Placental pericyte (primary cell): Measurements from ENCODE around the gene RHCG.

DNA sequence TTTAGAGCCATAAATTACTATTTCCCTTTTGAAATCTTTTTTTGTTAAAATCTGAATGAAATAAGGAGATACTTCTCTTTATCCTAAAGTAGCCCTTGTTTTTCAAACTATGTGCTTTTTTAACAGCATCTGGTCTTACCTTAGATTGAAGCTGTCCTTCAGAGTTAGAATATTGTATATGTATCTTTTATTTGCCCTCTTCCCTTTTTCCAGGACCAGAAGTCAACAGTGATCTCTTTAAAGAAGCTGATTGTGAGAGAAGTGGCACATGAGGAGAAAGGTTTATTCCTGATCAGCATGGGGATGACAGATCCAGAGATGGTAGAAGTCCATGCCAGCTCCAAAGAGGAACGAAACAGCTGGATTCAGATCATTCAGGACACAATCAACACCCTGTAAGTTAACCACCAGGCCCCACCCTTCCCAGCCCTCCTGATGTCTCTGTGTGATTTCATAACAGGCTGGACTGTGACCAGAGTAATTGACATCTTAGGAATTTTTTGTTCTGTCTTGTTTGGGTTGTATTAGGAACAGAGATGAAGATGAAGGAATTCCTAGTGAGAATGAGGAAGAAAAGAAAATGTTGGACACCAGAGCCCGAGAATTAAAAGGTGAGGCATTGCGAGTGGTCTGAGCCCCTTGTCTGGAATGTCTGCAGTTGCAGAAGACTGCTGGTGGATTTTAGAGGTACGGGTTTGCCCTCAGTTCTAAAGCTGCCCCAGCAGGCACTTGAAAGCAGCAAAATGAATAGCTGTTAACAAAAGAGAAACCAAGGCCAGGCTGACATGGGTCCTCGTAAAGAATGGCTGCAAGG, 67.7 kb downstream of the KLHL25 start:
- CAGE, long polyA plus RNA: no peak

- CAGE, long polyA plus RNA: no peak
Measured at GRCh38 chr15:85743456-85744271, 51.1 kb downstream of the KLHL25 start.

DNA sequence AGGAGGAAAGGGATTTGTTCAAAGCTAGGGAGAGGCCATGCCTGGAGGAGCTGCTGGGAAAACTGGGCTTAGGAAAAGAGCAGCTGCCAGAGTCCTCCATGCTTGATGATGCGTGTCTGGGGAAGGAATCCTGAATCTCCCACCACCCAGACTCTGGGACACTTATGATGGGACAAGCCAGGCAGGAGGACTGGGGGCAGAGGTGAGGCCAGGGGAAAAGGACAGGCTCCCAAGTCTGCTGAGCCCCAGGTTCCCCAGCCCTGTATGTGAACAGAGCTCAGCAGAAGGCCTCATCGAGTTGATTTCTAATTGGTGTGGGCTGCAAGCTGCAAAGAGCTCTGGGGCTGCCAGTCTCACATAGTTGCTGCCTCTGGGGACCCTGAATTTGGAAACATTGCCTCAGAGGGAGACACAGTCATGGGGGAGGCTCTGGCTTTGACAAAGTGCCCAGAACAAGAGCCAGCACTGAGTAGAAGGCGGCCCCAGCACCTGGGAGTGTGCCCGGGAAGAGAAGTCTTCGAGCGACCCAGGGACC, 7.5 kb downstream of the NTRK3 start:
- CAGE, long polyA plus RNA: no peak

DNA sequence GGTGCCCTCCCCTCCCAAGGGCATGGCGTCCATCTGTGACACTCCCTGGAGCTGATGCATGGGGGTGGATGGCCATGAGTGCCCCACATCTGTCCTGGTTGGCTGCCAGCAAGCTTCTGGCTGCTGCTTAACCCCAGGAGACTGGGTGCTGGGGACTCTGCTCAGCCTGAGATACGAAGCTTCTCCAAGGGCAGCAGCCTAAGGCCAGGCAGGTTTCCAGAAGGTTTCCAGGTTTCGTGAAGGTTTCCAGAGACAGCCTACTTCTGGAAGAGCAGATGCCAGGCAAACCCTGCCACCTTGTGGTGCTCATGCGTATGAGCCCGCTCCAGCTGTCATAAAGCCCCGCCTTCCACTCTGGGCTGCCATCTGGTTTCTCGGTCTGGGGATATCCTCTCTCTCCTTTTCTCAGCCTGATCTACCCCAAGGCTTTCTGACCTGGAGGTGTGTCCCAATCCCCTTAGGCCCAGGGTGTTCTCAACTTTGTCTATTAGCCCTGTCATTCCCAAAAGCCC, 12.2 kb downstream of the MRPL46 start:
- CAGE, long polyA plus RNA: no peak

- CAGE, long polyA plus RNA: no peak
Measured at GRCh38 chr15:89095363-89095711, 7.1 kb downstream of the ABHD2 start.

GRCh38 chr15:89115044-89115281, 26.7 kb downstream of the ABHD2 start:
- CAGE, long polyA plus RNA: no peak

GRCh38 chr15:89119391-89120572, 31.5 kb downstream of the ABHD2 start:
- CAGE, long polyA plus RNA: no peak

GRCh38 chr15:89139806-89140536, 51.7 kb downstream of the ABHD2 start:
- CAGE, long polyA plus RNA: no peak

DNA sequence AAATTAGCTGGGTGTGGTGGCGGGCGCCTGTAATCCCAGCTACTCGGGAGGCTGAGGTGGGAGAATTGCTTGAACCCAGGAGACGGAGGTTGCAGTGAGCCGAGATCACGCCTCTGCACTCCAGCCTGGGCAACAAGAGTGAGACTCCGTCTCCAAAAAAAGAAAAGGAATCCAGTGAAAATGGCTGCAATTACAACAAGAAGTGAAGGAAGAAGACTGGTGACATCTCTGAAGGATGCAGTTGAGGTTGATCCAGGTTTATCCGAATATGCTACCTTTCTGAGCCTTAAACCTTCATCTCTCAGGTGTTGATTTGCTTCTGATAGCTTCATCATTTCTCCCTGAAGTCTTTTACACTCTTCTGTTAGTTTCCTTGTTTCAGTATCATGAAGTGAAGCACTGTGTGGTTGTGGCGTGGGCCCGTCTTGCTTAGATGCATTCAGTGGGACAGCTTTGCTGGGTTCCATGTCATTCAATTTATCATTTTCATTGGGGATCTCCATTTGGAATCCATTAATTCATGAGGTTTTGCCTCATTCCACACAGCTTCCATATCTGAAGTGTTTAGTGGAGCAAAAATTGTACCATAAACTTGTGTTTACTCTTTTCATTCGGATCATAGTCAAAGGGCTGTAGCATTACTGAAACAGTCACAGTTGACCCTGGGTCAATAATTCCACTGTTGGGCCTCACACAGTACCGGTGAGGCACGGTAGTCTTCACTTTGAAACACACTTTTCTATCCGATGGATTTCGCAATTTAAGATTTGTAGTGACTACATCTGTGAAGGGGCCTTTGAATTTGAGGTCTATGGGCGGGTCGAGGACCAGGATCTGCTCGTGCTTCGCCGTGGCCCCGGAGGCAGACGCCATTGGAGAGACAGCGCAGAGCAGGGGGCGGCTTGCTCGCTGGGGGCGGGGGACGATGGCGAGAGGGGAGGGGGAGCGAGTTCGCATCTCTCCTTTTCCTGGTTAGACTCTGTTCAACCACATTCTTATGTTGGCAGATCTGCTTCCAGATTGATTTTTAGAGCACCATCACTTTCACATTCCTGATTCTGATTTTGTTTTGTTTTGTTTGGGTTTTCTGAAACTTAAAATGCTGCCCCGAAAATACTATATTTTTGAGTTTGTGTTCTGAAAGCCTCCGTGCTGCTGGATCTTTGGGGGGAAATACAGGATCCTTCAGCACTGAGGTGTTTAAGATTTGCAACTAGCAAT, 20.0 kb downstream of the RLBP1 start:
- CAGE, long polyA plus RNA: no peak

- CAGE, long polyA plus RNA: no peak
Measured at GRCh38 chr15:89446127-89446689, 50.2 kb downstream of the RHCG start.

DNA sequence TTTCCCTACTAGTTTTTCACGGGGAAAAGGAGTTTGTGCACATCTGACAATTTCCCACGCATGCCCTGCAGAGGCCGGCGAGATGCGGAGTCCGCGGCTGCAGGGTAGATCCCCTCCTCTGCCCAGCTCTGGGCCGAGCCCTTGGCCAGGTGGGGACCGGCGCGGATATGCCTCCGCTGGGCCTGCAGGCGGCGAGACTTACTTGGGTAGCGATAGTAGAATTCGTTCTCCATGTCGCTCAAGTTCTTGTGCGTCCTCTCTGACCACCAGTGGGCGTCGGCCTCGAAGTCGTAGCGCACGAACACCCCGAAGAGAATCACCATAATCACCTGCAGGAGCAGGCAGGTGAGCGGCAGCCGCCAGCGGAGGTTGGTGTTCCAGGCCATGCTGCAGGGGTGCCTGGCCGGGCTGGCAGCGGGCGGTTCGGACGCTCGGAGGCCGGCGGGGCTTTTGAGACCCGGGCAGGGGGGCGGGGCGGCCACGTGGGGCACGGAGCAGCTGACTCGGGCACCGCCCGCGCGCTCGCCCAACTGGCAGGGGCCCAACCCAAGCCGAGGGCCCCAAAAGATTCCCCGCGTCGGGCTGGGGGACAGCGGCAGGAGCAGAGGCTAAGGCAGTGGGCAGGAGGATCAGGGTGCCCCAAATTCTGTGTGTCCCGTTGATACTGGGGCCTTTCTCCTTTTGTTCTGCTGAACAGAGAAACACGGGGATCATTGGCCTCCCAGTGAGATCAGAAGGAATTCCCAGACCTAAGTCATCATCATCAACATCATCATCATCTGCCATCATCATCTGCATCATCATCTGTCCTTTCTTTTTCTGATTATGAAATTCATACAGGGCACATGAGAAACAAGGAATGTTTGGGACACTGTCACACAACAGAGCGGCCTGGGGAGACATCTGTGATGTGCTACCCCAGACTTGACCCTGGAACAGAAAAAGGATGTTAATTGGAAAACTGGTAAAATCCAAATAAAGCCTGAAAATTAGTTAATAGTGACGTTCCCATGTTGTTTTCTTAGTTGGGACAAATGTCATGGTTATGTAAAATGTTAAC, at the start of gene RHCG:
Gene RHCG (minus strand): TSS at position 425 of the 1,060 bp plus-strand sequence.
- CAGE, long polyA plus RNA: no peak

GRCh38 chr15:89858703-89859052, 35.1 kb downstream of the AP3S2 start:
- CAGE, long polyA plus RNA: no peak

DNA sequence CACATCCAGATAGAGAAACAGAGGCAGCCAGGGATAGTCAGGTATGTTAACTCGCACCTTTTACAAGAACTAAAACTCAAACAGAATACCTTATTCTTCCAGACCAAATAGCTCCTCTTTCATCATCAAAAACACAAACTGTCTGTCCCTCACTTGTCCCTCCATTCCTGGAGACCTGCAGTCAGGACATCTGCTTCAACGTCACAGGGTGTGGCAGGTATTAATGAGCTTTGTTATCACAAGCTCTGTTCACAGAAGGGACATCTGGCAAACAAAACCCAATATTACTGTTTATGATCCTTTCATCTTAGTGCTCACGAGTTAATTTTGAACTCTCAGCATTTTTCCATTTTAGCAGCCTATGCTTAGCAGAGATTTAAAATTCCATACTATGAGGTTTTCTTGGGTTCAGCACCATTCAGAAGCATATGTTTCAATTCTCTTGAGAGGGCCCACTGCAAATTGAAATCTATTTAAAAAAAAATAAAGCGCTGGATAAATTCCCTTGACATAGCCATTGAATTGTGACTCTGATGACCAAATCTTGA, 32.9 kb downstream of the AP3S2 start:
- CAGE, long polyA plus RNA: no peak

GRCh38 chr15:90028562-90029075, 27.5 kb downstream of the ZNF710 start:
- CAGE, long polyA plus RNA: no peak

DNA sequence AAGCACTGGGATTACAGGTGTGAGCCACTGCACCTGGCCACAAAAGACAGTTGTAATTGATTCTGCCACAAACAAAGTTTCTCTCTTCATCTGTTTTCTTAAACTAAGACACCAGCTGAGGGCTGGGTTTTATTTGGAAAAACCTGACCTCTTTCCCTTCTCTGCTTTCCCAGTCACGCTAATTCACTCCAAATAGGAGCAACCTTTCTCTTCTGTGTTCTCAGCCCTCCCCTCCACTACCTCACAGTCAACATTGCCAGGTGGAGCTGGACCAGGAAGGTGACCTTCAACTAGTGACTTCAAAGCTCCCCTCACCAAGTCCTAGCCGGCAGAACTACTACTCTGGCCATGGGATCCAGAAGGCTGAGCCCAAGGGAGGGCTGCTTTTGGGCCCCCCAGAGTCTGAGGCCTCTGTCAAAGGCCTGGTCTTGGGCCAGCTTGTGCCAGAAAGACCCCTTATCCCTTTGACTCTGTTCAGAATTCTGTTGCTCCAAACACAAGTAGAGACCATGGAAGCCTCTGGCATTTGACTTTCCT, 1.7 kb upstream of the IDH2 start:
- CAGE, long polyA plus RNA: no peak

- CAGE, long polyA plus RNA: no peak
Measured at GRCh38 chr15:90145164-90145498, 42.9 kb upstream of the IDH2 start.

- CAGE, long polyA plus RNA: no peak
Measured at GRCh38 chr15:90160992-90161599, 40.0 kb upstream of the SEMA4B start.

DNA sequence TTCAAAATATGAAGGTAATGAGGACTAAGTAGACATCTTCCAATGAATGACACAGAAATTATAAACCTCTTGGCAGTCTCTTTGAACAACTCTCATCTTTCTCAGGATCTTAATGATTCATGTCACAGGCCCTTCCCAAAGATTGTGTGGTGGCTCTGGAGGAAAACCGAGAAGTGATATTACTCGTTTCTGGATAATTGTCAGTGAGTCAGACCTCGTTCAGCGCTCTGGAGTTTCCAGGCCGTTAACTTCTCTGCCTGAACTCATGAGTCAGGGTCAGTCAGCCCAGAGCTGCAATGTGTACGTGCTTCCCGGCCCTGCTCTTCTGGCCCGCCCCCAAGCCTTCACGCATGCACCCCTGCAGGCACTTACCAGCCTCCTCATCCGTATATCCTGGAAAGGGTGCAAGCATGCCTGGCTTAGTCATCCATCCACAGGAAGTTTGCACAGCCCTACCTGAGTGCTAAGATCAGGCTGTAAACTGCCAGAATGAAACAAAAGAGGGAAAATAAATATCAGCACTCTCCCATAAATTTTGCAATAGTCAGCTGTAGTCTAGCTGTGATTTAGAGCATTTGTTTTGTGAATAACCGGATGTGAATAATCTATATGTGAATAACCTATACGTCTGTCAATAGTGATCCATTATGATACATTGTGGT, 35.4 kb upstream of the SEMA4B start:
- CAGE, long polyA plus RNA: no peak

DNA sequence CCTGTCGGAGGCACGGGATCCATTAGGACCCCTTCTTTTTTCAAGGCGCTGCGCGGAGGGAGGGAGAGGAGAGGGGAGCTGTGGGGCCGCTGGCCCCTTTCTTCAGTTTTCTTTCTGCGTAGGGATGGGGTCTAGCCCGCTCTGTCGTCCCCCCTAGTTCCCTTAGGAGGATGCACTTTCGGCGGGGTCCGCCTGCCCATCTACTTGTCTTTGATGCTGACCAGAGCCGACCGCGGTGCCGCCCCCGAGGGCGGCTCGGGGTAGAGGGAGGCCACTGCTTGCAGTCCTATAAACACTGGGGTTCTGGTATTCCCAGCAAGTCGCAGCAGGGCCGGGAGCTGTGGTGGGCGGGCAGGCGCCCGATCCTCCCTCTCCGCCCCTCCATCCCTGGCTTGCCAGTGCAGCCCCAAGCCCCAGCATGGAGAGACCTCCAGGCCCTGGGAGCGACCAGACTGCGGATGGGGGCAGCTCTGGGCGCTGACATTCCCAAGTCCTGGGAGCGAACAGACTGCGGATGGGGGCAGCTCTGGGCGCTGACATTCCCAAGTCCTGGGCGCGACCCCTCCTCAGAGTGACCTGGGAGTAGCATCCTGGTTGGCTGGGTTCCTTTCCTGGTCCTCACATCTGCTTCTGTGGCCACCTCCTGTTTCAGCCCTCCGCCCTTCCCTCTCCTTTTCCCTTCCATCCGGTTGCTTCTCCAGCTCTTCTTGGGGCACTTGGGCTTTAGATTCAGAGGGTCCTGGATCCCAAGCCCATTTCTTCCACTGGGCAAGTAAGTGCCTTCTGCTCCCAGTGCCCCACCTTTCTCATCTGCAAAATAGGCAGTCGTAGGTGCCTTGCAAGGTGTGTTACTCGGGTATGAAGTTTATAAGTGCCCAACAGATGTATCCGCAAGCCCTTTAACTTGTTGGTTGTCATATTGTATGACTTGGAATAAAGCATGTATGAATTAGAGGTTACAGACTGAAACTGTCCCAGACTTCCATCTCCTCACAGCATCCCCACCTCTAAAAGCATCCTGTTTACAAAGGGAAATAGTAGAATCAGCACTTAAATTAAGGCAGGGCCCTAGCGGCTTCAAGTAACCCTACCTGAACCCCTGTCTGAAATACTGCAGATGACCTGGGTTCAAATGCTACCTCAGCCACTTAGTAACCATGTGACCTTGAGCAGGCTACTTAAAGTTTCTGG, 1.1 kb downstream of the SEMA4B start:
- CAGE, long polyA plus RNA: no peak

DNA sequence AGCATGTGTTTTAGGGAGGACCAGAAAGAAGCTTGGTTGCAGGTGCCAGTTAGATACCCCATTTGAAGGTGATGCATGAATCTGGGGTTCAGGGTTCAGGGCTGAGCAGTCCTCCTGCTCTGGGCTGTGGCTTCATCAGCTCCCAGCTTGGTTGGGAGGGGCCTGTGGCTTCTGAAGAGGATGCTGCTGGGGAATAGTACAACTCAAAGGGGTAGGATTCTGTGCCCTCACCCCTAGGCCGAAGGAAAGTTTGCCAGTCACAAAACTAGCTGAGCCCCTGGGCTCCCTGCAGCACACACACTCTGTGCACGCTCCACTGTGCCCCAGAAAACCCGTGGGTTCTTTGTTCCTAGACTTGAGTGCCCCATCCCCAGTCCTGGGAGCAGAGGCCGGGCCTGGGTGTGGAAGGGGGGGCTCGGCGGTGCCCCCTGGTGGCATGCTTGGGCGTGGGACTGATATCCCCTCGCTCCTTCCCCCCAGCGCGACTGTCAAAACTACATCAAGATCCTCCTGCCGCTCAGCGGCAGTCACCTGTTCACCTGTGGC, 14.4 kb downstream of the CIB1 start:
- CAGE, long polyA plus RNA: no peak